Cerebellum (tissue), 5 donors: ENCODE measurements around the genes EIF2S3, ARX, DCAF8L2, MAGEB2 and TAB3.

DNA sequence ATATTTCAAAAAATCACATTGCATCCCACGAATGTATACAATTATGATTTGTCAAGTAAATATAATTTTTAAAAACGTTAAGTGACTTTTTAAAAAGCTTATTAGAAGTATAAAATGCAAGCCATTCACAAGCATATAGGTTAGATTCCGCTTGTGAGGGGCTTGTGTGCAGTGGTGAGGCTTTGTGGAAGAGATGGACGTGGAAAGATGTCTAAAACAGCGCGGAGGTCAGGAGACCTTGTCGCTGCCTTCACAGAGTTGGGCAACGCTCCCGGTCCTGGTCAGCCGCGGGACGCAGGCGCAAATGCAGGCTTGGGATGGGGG lies 261 bp upstream of the PRDX4 start:
- PRO-cap, 3 experiments: peak in 3 of 3 experiments; most common minus-strand start position 279 of the sequence (in 2)
- RAMPAGE, long total RNA: no peak

DNA sequence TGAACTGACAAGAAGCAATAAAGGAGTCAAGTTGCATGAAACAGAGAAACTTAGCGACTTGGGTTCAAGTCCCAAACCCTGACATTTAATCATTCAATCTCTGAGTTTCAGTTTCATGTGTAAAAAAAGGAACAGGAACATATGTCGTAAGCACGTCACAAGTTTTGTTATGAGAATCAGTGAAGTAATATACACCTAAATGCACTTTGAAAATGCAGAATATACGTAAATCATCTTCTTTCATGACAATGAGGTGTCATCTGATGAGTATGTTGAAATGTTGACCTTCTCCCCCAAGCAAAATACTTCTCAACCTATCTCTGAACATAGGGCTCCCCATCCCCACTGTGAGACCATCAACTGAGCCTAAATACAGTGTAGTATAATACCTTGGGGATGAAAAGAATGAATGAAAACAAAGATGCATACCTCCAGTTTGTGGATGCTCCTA lies 10.3 kb downstream of the ACOT9 start:
- PRO-cap, 3 experiments: no peak in any of the 3 experiments
- RAMPAGE, long total RNA: no peak

GRCh38 chrX:23817249-23817627 lies 34.3 kb downstream of the SAT1 start:
- PRO-cap, 3 experiments: no peak in any of the 3 experiments
- RAMPAGE, long total RNA: no peak

DNA sequence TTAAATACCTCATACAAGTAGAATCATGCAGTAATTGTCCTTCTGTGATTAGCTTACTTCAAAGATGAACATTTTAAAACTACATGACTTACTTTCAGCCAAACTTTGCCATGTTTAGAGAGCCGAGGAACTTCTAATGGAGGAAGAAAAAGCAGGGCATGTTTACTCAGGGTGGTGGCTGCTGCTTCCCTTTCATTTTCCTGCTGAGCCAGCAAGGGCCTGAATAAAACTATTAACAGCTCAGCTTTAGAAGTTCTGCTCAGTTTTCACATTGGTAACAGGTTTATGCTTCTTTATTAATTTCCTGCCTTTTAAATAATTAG lies 62.2 kb downstream of the APOO start:
- PRO-cap, 3 experiments: no peak in any of the 3 experiments
- RAMPAGE, long total RNA: no peak

GRCh38 chrX:24023908-24024267 lies 3.1 kb downstream of the KLHL15 start:
- PRO-cap, 3 experiments: no peak in any of the 3 experiments
- RAMPAGE, long total RNA: no peak

- PRO-cap, 3 experiments: peak in 3 of 3 experiments; most common plus-strand start chrX:24054956 (in 3); most common minus-strand start chrX:24054597 (in 2)
- RAMPAGE, long total RNA: start-site peak on the plus strand at chrX:24054636-24054963, 894 and 195 reads in 2 replicates
Measured at GRCh38 chrX:24054074-24055110, at the start of gene EIF2S3. Gene EIF2S3, plus strand, starts transcription at chrX:24054956.

DNA sequence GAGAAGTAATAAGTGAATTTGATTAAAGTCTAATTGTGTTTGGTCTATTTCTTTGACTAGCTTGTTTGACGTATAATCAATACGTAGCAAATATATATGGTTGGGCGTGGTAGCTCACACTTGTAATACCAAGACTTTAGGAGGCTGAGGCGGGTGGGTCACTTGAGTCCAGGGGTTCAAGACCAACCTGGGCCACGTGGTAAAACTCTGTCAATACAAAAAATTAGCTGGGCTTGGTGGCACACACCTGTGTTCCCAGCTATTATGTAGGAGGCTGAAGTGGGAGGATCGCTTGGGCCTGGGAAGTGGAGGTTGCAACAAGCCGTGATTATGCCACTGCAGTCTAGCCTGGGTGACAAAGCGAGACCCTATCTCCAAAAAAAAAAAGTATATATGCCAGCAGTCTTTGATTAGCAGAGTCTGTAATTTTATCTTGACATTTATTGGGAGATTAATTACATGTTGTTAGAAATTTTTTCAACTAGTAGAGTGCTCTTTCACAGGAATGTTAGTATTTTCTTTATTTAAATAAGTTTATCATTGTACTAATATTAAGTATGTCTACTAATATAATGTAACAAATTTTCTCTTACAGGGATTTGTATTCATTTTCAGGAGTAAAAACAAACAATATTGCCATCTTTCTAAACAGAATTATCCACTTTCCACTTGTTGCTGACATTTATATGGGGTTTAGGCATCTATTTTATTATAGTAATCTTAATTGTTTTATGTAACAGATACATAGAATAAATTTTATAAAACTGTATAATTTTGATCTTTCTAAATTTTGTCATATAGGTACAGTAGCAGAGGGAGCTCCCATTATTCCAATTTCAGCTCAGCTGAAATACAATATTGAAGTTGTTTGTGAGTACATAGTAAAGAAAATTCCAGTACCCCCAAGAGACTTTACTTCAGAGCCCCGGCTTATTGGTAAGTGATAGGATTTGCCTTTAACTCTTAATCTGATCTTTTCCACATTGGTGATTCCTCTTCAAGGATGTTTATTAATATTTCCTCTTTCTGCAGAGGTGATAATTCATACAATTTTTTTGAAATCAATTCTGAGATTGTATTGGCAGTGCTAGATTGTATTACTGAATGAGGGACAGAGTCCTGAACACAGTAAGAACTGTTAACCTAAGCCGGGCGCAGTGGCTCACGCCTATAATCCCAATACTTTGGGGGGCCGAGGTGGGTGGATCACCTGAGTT lies 9.1 kb downstream of the EIF2S3 start:
- PRO-cap, 3 experiments: no peak in any of the 3 experiments
- RAMPAGE, long total RNA: no peak

- PRO-cap, 3 experiments: no peak in any of the 3 experiments
- RAMPAGE, long total RNA: no peak
Measured at GRCh38 chrX:24153228-24153588, 3.7 kb downstream of the ZFX start.

DNA sequence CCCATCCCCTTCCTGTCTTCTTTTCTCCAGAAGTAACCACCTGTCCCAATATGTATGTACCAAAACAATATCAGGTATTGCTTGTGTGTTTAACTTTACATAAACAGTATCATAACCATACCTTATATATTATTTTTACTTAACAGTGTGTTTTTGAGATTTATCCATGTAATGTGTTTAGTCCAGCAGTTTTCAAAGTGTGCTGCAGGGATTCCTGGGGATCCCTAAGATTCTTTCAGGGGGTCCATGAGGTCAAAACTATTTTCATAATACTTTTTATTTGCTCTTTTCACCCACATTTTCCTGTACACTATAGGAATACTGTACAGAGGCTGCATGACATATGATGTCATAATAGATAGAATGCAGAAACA lies 4.8 kb downstream of the ZFX start:
- PRO-cap, 3 experiments: no peak in any of the 3 experiments
- RAMPAGE, long total RNA: no peak

DNA sequence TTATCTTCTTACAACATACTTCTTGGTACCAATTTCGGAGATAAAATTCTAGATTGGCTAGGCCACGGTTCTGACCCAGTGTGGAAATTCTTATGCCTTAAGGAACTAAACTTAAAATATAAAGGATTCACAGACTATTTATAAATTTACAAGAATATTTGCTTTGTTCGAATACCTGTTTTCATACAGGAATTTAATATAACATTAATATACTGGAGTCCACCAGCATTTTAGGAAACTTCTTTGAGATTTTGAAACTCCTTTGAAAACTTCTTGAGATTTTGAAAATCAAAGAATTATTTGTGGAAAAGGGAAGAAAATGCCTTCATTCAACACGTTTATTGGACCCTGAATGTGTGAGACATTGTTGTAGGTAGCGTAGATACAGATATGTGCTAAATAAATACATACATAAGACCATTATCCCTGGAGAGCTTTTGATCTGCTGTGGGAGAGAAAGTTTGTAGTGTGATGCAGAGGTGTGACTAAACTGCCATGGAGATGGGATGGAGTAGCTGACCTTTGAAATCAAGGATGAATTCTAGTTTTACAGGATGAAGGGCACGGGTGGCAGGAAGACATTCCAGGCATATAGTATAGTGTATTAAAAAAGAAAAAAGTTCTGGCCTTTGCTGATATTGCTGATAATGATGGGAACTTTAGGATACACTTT lies 31.5 kb downstream of the ZFX start:
- PRO-cap, 3 experiments: no peak in any of the 3 experiments
- RAMPAGE, long total RNA: no peak

- PRO-cap, 3 experiments: no peak in any of the 3 experiments
- RAMPAGE, long total RNA: no peak
Measured at GRCh38 chrX:25011082-25011650, 4.6 kb downstream of the ARX start.

DNA sequence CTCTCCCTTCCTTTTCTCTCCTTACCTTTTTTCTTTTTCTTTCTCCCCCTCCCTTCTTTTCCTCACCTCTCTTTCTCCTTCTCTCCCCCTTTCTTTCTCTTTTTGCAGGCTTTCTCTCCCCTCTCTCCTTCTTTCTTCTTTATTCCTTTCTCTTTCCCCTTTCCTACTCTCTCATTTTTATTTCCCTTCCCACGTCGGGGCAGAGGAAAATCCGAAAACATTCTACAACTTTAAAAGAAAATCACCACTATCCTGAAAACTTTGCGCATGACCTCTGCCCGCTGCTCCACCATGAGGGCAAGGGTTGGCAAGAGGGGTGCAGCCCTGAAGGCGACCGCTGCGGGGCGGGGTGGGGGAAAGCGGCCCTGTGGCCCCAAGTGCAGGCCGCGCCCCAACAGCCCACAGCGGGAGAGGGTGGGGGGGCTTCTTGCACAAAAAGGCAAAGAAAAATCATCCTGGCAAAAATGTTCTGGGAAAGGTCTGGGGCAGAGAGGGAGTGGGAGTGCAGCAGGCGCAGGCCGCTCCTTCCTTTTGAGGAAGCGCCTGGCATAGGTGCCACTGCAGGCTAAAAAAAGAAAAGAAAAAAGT lies 1.6 kb downstream of the ARX start:
- PRO-cap, 3 experiments: no peak in any of the 3 experiments
- RAMPAGE, long total RNA: no peak

- PRO-cap, 3 experiments: no peak in any of the 3 experiments
- RAMPAGE, long total RNA: no peak
Measured at GRCh38 chrX:25015456-25016837, at the start of gene ARX. Gene ARX, minus strand, starts transcription at chrX:25015965.

GRCh38 chrX:27590051-27590592 lies at the start of gene DCAF8L2:
Gene DCAF8L2, plus strand, starts transcription at chrX:27590344.
- PRO-cap, 3 experiments: no peak in any of the 3 experiments
- RAMPAGE, long total RNA: no peak

DNA sequence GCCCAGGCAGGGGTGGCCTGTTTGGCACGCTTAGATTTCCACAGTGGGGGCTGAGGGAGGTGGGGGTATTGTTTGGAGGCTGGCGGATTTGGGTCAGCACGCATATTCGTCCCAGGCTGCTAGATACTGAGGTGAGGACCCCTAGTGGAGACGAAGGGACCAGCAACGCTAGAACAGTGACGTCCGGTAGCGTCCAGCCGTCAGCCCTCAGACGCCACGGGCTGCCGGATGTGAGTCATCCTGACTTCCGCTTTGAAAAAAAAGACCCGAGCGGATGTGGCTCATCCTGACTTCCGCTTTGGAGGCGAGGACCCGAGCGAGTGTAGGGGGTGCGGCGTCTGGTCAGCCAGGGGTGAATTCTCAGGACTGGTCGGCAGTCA lies at the start of gene MAGEB2:
MAGEB2 (plus strand) TSS at position 290 of the 380 bp plus-strand sequence.
- PRO-cap, 3 experiments: no peak in any of the 3 experiments
- RAMPAGE, long total RNA: no peak

GRCh38 chrX:30576179-30576378 lies 1.5 kb downstream of the TASL start:
- PRO-cap, 3 experiments: no peak in any of the 3 experiments
- RAMPAGE, long total RNA: no peak

GRCh38 chrX:30620990-30621496 lies 32.2 kb upstream of the GK start:
- PRO-cap, 3 experiments: no peak in any of the 3 experiments
- RAMPAGE, long total RNA: no peak

- PRO-cap, 3 experiments: no peak in any of the 3 experiments
- RAMPAGE, long total RNA: no peak
Measured at GRCh38 chrX:30654546-30654717, 1.2 kb downstream of the GK start.

GRCh38 chrX:30888434-30888728 lies 673 bp downstream of the TAB3 start:
- PRO-cap, 3 experiments: no peak in any of the 3 experiments
- RAMPAGE, long total RNA: no peak

DNA sequence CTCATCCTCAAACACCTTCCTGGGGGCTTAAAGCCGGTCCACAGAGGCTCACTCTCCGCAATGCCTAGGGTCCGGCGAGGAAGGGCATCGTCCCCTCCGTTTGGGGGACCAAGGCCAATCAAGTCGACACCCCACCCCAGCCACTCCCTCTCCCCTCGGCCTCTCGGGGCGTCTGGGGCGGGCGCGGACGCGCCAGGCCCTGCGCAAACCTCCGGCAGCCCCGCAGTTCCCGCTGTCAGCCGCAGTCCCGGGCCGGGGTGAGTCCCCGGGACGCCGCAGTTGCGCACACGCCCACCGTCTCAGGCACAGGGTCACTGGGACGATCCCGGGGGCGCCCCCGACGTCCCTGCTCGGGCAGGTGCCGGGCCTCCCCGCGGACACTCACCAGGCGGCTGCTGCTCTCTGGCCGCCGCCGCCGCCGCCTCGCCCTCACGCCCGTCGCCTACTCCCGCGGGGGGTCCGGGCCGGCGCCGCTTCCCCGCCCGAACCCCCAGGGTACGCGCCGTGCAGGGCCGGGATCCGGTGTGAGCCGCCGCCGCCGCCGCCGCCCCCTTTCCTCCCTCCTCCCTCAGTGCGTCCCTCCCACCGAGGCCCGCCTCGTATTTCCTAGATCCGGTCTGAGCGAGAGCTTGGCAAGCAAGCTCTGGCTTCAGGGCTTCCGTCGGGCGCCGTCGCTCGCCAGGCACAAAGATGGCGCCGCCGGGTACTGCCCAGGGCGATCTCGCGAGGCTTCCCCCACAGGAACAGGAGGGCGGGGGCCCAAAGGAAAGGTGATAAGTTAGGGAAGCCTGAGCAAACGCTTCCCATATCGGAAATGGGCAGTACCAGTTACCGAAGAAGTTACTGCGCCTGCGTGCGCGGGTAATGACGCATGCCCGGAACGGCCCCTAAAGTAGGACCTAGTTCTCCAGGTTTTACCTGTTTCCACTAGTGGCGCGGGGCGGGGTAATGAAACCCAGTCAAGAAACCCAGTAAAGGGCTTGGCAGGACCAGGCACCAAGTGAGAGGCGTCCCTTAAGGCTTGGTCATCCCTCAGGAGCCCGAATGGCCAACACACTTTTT lies at the start of gene TAB3:
TAB3 (minus strand) TSS at position 526 of the 1,062 bp plus-strand sequence.
- PRO-cap, 3 experiments: peak in 3 of 3 experiments; most common plus-strand start position 609 of the sequence (in 1); most common minus-strand start position 440 of the sequence (in 3)
- RAMPAGE, long total RNA: no peak